ENCODE measurements around a stretch of chr6.

GRCh38 chr6:137213098-137213769 is 6.0 kb downstream of the IFNGR1 start:
- RAMPAGE, long total RNA: no peak
- RRBS: no CpG with 5 or more reads among the region's 4 CpGs
PRO-cap:
- standard: unidirectional peak, plus-strand start at chr6:137213614
- CoPRO, capped RNA only, 2 experiments: no peak in any of the 2 experiments
- CoPRO, capped and uncapped RNA, 2 experiments: no peak in any of the 2 experiments
- CoPRO, uncapped RNA only, 2 experiments: no peak in any of the 2 experiments
CAGE:
- cytosol, long polyA plus RNA: no peak
- long polyA plus RNA: no peak
- nucleolus, long total RNA: no peak
- nucleus, long polyA plus RNA: no peak

DNA sequence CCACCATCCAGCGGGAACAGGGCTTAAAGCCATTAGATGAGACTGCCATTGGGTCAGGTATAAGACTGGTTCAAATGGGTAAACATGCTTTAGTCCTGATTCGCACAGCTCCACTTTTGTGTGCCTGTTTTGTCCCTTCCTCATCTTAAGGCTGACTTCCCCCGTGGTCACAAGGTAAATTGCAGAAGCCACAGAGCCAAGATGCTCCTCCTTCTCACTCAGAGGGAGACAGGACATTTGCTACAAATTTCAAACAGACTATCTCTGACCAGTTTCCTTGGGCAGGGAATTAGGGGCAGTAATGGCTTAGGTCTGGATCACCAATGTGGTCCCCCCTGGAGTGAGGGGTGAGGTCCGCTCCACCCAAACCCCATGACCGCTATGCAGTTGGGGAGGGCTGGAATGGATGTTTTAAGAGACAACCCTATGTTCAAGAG is 11.4 kb upstream of the IFNGR1 start:
- RAMPAGE, long total RNA: no peak
- RRBS: no CpG with 5 or more reads among the region's 5 CpGs
PRO-cap:
- standard: no peak
- CoPRO, capped RNA only, 2 experiments: no peak in any of the 2 experiments
- CoPRO, capped and uncapped RNA, 2 experiments: no peak in any of the 2 experiments
- CoPRO, uncapped RNA only, 2 experiments: no peak in any of the 2 experiments
CAGE:
- cytosol, long polyA plus RNA: no peak
- long polyA plus RNA: no peak
- nucleolus, long total RNA: no peak
- nucleus, long polyA plus RNA: no peak

DNA sequence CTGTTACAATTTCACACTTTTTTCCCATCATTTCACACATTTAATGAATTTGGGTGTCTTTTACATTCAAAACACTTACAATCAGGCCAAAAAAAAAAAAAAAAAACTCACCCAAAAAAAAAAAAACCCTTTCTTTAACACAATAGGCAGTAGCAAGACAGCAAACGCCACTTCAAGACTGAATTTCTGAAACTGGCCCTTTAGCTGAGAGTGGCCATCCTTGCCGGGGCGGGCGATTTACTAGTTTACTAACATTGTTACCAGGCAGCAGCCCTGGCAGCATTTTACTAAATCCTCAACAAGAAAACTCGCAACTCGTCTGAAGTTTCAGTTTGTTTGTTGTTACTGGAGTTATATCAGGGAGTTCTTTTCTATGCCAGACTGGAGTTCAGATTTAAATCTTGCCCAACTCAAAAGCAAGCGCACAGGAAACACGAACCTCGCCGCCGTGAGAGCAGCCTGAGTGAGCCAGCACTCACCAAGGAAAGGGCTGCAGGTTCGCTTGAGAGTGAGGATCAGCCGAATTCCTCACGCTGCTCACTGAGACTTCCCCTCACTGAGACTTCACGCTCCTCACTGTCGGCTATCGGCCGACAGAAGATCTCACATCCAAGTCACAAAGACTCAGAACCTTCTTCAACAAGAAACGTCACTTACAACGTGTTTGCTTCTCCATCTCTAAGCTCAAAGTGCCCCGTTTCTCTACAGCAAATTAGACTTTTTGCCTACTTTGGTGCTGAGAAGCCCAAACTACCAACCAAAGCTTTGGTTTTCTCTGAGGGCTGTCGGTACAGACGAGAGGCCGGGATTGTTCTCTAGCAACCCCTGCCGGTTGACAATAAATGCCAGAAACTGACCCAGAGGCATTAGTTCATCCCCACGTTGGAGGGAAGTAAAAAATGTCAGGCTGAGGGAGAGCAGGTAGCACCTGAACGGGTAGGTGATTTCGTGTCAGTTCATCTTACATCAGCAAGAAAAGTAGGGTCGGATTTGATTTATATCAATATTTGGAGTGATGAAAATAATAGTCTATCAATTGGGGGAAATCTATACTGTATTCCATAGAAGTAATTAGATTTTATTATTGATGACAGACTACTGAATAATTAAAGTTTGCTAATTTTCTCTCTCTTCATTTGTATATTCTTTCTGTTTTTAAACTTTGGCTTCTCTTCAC is 78.8 kb downstream of the OLIG3 start:
- RAMPAGE, long total RNA: no peak
- RRBS: no CpG with 5 or more reads among the region's 29 CpGs
PRO-cap:
- standard: no peak
- CoPRO, capped RNA only, 2 experiments: no peak in any of the 2 experiments
- CoPRO, capped and uncapped RNA, 2 experiments: no peak in any of the 2 experiments
- CoPRO, uncapped RNA only, 2 experiments: no peak in any of the 2 experiments
CAGE:
- cytosol, long polyA plus RNA: no peak
- long polyA plus RNA: no peak
- nucleolus, long total RNA: no peak
- nucleus, long polyA plus RNA: no peak

- RAMPAGE, long total RNA: no peak
- RRBS: no CpG with 5 or more reads among the region's 4 CpGs
PRO-cap:
- standard: no peak
- CoPRO, capped RNA only, 2 experiments: no peak in any of the 2 experiments
- CoPRO, capped and uncapped RNA, 2 experiments: no peak in any of the 2 experiments
- CoPRO, uncapped RNA only, 2 experiments: no peak in any of the 2 experiments
CAGE:
- cytosol, long polyA plus RNA: no peak
- long polyA plus RNA: no peak
- nucleolus, long total RNA: no peak
- nucleus, long polyA plus RNA: no peak
Observed at GRCh38 chr6:137699167-137699694, 167.8 kb upstream of the TNFAIP3 start.

- RAMPAGE, long total RNA: no peak
- RRBS: no CpG with 5 or more reads among the region's 6 CpGs
PRO-cap:
- standard: no peak
- CoPRO, capped RNA only, 2 experiments: no peak in any of the 2 experiments
- CoPRO, capped and uncapped RNA, 2 experiments: no peak in any of the 2 experiments
- CoPRO, uncapped RNA only, 2 experiments: no peak in any of the 2 experiments
CAGE:
- cytosol, long polyA plus RNA: no peak
- long polyA plus RNA: no peak
- nucleolus, long total RNA: no peak
- nucleus, long polyA plus RNA: no peak
Observed at GRCh38 chr6:137728669-137729413, 138.2 kb upstream of the TNFAIP3 start.

- RAMPAGE, long total RNA: no peak
- RRBS: no CpG with 5 or more reads among the region's 10 CpGs
PRO-cap:
- standard: no peak
- CoPRO, capped RNA only, 2 experiments: no peak in any of the 2 experiments
- CoPRO, capped and uncapped RNA, 2 experiments: no peak in any of the 2 experiments
- CoPRO, uncapped RNA only, 2 experiments: no peak in any of the 2 experiments
CAGE:
- cytosol, long polyA plus RNA: no peak
- long polyA plus RNA: no peak
- nucleolus, long total RNA: no peak
- nucleus, long polyA plus RNA: no peak
Observed at GRCh38 chr6:137780201-137781249, 86.5 kb upstream of the TNFAIP3 start.

GRCh38 chr6:137793919-137794686 is 73.0 kb upstream of the TNFAIP3 start:
- RAMPAGE, long total RNA: no peak
- RRBS: no CpG with 5 or more reads among the region's 10 CpGs
PRO-cap:
- standard: no peak
- CoPRO, capped RNA only, 2 experiments: no peak in any of the 2 experiments
- CoPRO, capped and uncapped RNA, 2 experiments: no peak in any of the 2 experiments
- CoPRO, uncapped RNA only, 2 experiments: no peak in any of the 2 experiments
CAGE:
- cytosol, long polyA plus RNA: no peak
- long polyA plus RNA: no peak
- nucleolus, long total RNA: no peak
- nucleus, long polyA plus RNA: no peak

DNA sequence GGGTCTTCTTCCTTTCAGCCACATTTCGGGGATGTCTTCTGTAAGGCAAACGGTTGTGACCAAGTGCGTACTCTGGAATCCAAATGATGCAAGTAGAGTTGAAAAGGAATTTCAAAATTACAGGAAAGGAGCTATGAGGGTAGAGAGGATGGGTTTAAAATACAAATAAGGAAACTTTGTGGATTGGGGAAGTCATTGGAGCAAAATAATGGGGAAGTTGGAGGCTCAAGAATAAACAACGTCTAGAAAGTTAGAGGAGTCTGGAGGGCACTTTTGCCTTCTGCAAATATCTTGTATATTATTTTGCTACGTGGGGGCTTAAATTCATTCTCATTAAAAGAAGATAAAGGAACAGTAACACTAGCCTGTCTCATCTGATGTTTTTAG is 55.2 kb upstream of the TNFAIP3 start:
- RAMPAGE, long total RNA: no peak
- RRBS: no CpG with 5 or more reads among the region's 5 CpGs
PRO-cap:
- standard: no peak
- CoPRO, capped RNA only, 2 experiments: no peak in any of the 2 experiments
- CoPRO, capped and uncapped RNA, 2 experiments: no peak in any of the 2 experiments
- CoPRO, uncapped RNA only, 2 experiments: no peak in any of the 2 experiments
CAGE:
- cytosol, long polyA plus RNA: no peak
- long polyA plus RNA: no peak
- nucleolus, long total RNA: no peak
- nucleus, long polyA plus RNA: no peak

GRCh38 chr6:137819538-137820230 is 47.4 kb upstream of the TNFAIP3 start:
- RAMPAGE, long total RNA: no peak
- RRBS: no CpG with 5 or more reads among the region's 3 CpGs
PRO-cap:
- standard: no peak
- CoPRO, capped RNA only, 2 experiments: no peak in any of the 2 experiments
- CoPRO, capped and uncapped RNA, 2 experiments: no peak in any of the 2 experiments
- CoPRO, uncapped RNA only, 2 experiments: no peak in any of the 2 experiments
CAGE:
- cytosol, long polyA plus RNA: no peak
- long polyA plus RNA: no peak
- nucleolus, long total RNA: no peak
- nucleus, long polyA plus RNA: no peak

- RAMPAGE, long total RNA: no peak
- RRBS: no CpG with 5 or more reads among the region's 4 CpGs
PRO-cap:
- standard: no peak
- CoPRO, capped RNA only, 2 experiments: no peak in any of the 2 experiments
- CoPRO, capped and uncapped RNA, 2 experiments: no peak in any of the 2 experiments
- CoPRO, uncapped RNA only, 2 experiments: no peak in any of the 2 experiments
CAGE:
- cytosol, long polyA plus RNA: no peak
- long polyA plus RNA: no peak
- nucleolus, long total RNA: no peak
- nucleus, long polyA plus RNA: no peak
Observed at GRCh38 chr6:137975631-137976211, 108.7 kb downstream of the TNFAIP3 start.

DNA sequence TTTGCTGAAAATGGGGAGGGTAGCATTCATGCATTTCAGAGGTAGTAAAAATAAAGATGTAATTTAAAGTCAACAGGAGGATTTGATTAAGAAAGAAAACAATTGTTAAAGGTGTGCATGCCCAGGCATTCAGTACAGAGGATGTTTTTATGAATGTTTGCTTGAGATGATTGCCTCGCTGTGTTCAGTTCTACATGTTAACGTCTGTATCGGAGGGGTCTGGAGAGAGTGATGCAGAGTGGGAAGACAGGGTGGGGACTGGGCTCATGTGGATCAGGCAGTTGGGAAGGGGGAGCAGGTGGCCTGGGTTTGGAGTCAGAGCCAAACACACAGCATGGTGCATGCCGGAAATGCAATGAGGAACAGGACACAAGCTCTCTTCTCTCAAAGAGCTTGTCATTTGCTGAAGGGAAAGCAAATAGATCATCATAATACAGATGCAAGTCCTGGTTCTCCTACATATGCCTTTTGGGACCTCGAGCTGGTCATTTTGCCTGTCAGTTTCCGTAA is 21.6 kb downstream of the ARFGEF3 start:
- RAMPAGE, long total RNA: no peak
- RRBS: no CpG with 5 or more reads among the region's 6 CpGs
PRO-cap:
- standard: no peak
- CoPRO, capped RNA only, 2 experiments: no peak in any of the 2 experiments
- CoPRO, capped and uncapped RNA, 2 experiments: no peak in any of the 2 experiments
- CoPRO, uncapped RNA only, 2 experiments: no peak in any of the 2 experiments
CAGE:
- cytosol, long polyA plus RNA: no peak
- long polyA plus RNA: no peak
- nucleolus, long total RNA: no peak
- nucleus, long polyA plus RNA: no peak

DNA sequence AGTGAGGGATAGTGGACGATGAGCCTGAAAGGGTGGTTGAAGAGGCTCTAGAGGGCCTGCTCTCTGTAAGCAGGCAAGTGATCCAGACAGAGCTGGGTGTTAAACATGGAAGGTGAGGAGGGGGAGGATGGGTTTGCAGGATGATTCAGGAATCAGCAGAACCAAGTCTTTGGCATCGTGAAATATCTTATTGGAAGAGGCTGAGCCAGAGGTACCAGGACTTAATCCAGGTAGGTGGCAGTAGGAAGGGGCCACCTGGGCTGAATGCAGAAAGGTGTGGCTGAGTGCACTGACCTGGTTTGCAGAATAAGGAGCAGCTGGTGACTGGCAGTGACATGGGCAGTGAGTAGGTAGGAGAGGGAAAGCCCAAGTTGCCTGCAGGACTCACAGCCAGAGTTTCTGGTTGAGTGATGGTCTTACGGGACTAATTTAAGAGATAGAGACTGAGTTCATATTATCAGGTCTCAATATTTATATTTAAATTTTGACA is 1.0 kb upstream of the PBOV1 start:
- RAMPAGE, long total RNA: no peak
- RRBS: no CpG with 5 or more reads among the region's 3 CpGs
PRO-cap:
- standard: no peak
- CoPRO, capped RNA only, 2 experiments: no peak in any of the 2 experiments
- CoPRO, capped and uncapped RNA, 2 experiments: no peak in any of the 2 experiments
- CoPRO, uncapped RNA only, 2 experiments: no peak in any of the 2 experiments
CAGE:
- cytosol, long polyA plus RNA: no peak
- long polyA plus RNA: no peak
- nucleolus, long total RNA: no peak
- nucleus, long polyA plus RNA: no peak

DNA sequence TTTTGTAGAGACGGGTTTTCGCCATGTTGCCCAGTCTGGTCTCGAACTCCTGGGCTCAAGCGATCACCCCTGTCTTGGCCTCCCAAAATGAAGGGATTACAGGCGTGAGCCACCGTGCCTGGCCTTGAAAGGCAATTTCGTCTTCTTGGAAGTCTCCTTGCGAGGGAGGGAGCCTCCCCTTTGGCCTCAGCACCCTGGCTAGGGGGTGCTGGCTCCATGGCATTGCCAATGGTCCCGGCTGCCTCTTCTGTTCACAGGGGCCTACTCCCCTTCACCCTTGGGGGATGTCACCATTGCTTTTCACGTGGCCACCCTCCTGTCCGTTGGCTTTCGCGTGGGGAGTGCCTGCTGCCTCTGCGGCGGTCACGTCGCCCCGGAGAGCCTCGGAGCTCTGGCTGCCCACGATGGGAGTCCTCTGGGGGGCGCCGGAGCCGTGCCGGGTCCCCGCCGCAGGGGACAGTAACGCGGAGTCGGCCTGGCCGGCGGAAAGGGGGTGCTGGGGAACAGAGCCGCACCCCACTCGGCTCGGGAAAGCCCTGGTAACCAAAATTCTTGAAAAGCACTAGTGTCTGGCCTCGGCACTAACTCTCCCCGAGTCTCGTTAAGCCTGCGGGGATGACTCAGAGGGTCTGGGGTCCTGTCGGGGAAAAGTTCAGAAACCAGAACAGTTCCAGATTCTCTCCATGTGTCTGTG is 716 bp upstream of the HEBP2 start:
- RAMPAGE, long total RNA: no peak
- RRBS: 4% methylated on average over 10 of the region's 39 CpGs
PRO-cap:
- standard: bidirectional peak, plus-strand start at position 465 of the sequence, minus-strand start at position 393 of the sequence
- CoPRO, capped RNA only, 2 experiments: peak in 2 of 2 experiments; most common plus-strand start position 468 of the sequence (in 1); most common minus-strand start position 393 of the sequence (in 2)
- CoPRO, capped and uncapped RNA, 2 experiments: peak in 1 of 2 experiments; most common plus-strand start position 487 of the sequence (in 1); most common minus-strand start position 393 of the sequence (in 1)
- CoPRO, uncapped RNA only, 2 experiments: no peak in any of the 2 experiments
CAGE:
- cytosol, long polyA plus RNA: no peak
- long polyA plus RNA: no peak
- nucleolus, long total RNA: no peak
- nucleus, long polyA plus RNA: no peak

- RAMPAGE, long total RNA: no peak
- RRBS: 8% methylated on average over 3 of the region's 33 CpGs
PRO-cap:
- standard: no peak
- CoPRO, capped RNA only, 2 experiments: no peak in any of the 2 experiments
- CoPRO, capped and uncapped RNA, 2 experiments: no peak in any of the 2 experiments
- CoPRO, uncapped RNA only, 2 experiments: no peak in any of the 2 experiments
CAGE:
- cytosol, long polyA plus RNA: no peak
- long polyA plus RNA: no peak
- nucleolus, long total RNA: no peak
- nucleus, long polyA plus RNA: no peak
Observed at GRCh38 chr6:138431577-138432820, 28.0 kb downstream of the HEBP2 start.

DNA sequence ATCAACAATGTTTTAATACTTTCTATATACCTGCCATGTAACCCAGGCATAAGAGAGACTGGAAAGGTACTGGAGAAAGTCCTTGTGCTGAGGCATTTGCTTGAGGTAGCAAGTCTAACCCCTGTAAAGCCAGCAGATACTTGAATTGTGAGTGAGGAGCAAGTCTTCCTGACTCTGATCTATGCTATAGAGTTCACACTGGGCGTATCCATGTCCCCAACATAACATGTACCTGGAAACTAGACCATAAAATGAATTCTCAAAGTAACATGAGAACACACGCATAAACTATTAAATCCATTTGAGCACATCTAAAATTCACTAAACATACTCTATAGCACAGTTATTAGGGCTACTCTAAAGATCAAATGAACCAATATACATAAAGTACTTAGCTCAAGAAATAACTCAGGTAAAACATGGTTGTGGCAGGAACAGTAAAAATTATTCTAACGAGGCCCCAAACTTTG is 2.0 kb downstream of the NHSL1 start:
- RAMPAGE, long total RNA: no peak
- RRBS: no CpG with 5 or more reads among the region's 3 CpGs
PRO-cap:
- standard: no peak
- CoPRO, capped RNA only, 2 experiments: no peak in any of the 2 experiments
- CoPRO, capped and uncapped RNA, 2 experiments: no peak in any of the 2 experiments
- CoPRO, uncapped RNA only, 2 experiments: no peak in any of the 2 experiments
CAGE:
- cytosol, long polyA plus RNA: no peak
- long polyA plus RNA: no peak
- nucleolus, long total RNA: no peak
- nucleus, long polyA plus RNA: no peak

- RAMPAGE, long total RNA: no peak
- RRBS: no CpG with 5 or more reads among the region's 6 CpGs
PRO-cap:
- standard: no peak
- CoPRO, capped RNA only, 2 experiments: no peak in any of the 2 experiments
- CoPRO, capped and uncapped RNA, 2 experiments: no peak in any of the 2 experiments
- CoPRO, uncapped RNA only, 2 experiments: no peak in any of the 2 experiments
CAGE:
- cytosol, long polyA plus RNA: no peak
- long polyA plus RNA: no peak
- nucleolus, long total RNA: no peak
- nucleus, long polyA plus RNA: no peak
Observed at GRCh38 chr6:138571240-138571586, 71.9 kb upstream of the NHSL1 start.

GRCh38 chr6:138814024-138814775 is 18.3 kb downstream of the ECT2L start:
- RAMPAGE, long total RNA: no peak
- RRBS: no CpG with 5 or more reads among the region's 5 CpGs
PRO-cap:
- standard: no peak
- CoPRO, capped RNA only, 2 experiments: no peak in any of the 2 experiments
- CoPRO, capped and uncapped RNA, 2 experiments: no peak in any of the 2 experiments
- CoPRO, uncapped RNA only, 2 experiments: no peak in any of the 2 experiments
CAGE:
- cytosol, long polyA plus RNA: no peak
- long polyA plus RNA: no peak
- nucleolus, long total RNA: no peak
- nucleus, long polyA plus RNA: no peak

DNA sequence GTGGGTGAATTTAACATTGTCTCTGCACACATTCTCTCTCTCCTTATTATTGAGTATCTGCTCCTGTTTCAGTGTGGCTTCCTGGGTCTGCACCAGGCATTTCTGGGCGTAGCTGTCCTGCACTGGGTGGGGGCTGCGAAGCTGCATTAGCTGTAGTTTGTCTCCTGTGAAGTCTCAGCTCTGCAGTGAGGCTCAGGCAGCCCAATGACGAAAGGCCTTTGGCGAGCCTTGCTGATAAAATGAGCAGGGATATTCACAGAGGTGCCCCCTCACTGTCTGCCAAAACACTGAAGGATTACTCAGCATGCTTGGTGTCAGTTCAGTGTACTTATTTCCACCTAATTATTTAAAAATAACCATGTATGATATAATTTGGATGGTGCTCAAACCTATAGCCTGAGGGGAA is 73.5 kb downstream of the ECT2L start:
- RAMPAGE, long total RNA: no peak
- RRBS: no CpG with 5 or more reads among the region's 4 CpGs
PRO-cap:
- standard: no peak
- CoPRO, capped RNA only, 2 experiments: no peak in any of the 2 experiments
- CoPRO, capped and uncapped RNA, 2 experiments: no peak in any of the 2 experiments
- CoPRO, uncapped RNA only, 2 experiments: no peak in any of the 2 experiments
CAGE:
- cytosol, long polyA plus RNA: no peak
- long polyA plus RNA: no peak
- nucleolus, long total RNA: no peak
- nucleus, long polyA plus RNA: no peak

All from K562 (cell line).